ENCODE data around the gene SETD1A.

DNA sequence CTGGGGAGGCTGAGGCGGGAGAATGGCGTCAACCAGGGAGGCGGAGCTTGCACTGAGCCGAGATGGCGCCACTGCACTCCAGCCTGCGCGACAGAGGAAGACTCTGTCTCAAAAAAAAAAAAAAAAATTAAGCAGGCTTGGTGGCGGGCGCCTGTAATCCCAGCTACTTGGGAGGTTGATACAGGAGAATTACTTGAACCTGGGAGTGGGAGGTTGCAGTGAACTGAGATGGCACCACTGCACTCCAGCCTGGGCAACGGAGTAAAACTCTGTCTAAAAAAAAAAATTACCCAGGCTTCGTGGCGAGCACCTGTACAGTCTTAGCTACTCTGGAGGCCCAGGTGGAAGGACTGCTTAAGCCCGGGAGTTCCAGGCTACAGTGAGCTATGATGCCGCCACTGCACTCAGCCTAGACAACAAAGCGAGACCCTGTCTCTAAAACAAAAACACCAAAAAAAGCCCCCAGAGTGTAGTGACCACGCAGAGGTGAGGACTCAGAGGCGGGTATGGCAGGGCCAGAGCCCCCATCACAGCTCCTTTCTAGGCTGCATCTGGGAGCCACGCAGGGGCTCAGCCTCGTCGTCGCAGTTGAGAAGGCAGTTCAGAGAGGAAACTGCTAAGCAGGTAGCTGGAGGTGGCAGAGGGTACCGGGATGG, 1.0 kb downstream of the ZNF764 start:
- PRO-cap, 2 experiments: peak in 2 of 2 experiments; most common plus-strand start position 323 of the sequence (in 1); most common minus-strand start position 586 of the sequence (in 1)

DNA sequence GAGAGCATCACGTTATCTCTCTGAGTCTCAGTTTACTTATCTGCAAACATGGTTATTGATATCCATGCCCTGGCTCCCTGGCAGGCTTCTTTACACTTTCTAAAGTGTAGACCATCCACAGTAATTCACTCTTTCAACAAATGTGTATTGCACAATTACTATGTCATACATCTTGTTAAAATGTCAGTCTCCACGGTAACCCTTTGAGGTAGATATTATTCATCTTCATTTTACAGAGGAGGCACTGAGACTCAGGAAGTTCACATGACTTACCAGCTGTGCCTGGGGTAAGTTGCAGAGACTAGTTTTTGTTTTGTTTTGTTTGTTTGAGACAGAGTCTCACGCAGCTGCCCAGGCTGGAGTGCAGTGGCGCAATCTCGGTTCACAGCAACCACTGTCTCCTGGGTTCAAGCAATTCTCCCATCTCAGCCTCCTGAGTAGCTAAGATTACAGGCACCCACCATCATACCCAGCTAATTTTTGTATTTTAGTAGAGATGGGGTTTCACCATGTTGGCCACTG, 3.3 kb downstream of the ZNF688 start:
- PRO-cap, 2 experiments: peak in 2 of 2 experiments; most common plus-strand start position 334 of the sequence (in 2); most common minus-strand start position 141 of the sequence (in 1)

- PRO-cap, 2 experiments: no peak in any of the 2 experiments
Measured at GRCh38 chr16:30570597-30571313, 759 bp downstream of the ZNF688 start.

DNA sequence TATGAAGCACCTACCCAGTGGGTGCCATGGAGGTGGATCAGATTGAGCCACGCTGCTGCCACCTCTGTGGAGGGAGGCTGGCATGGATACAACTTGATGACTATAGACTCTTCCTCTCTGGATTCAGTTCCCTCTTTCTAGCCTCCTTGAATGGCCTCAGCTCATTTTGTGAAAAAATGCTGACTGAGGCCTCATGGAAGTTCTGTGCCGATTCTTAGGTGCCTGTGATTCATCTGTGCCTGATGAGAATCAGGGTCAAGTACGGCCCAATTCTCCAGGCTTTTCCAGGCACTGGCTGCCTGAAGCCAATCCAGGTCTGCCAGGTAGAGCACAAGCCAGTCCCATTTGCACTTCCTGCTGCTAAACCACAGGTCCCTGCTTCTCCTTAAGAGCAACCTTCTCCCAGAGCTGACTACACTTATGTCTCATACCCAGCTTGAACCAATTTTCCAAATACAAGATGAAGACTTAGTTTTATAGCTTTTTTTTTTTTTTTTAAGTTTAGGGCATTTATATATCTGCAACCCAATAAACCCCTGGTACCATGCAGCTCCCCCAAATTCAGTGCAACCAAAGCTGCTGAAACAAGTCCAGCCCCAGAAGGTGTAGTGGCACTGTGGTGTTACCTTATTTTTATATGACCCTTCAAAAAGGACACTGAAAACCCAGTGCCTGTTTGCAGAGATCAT, 7.2 kb downstream of the ZNF689 start:
- PRO-cap, 2 experiments: no peak in any of the 2 experiments

DNA sequence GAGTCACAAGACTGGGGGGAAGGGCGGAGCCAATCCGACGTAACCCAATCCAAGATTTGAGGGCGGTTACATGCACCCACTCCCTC, 143 bp upstream of the FBRS start:
- PRO-cap, 2 experiments: no peak in any of the 2 experiments

DNA sequence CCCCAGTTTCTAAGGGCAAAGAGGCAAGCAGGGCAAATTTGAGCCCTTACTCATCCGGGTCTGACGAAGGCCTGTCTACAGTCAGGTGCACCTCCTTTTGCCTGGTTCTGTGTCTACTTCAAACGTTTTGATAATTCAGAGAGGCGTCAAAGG, 2.2 kb downstream of the FBRS start:
- PRO-cap, 2 experiments: no peak in any of the 2 experiments

- PRO-cap, 2 experiments: no peak in any of the 2 experiments
Measured at GRCh38 chr16:30777133-30778113, 9.6 kb downstream of the ZNF629 start.

DNA sequence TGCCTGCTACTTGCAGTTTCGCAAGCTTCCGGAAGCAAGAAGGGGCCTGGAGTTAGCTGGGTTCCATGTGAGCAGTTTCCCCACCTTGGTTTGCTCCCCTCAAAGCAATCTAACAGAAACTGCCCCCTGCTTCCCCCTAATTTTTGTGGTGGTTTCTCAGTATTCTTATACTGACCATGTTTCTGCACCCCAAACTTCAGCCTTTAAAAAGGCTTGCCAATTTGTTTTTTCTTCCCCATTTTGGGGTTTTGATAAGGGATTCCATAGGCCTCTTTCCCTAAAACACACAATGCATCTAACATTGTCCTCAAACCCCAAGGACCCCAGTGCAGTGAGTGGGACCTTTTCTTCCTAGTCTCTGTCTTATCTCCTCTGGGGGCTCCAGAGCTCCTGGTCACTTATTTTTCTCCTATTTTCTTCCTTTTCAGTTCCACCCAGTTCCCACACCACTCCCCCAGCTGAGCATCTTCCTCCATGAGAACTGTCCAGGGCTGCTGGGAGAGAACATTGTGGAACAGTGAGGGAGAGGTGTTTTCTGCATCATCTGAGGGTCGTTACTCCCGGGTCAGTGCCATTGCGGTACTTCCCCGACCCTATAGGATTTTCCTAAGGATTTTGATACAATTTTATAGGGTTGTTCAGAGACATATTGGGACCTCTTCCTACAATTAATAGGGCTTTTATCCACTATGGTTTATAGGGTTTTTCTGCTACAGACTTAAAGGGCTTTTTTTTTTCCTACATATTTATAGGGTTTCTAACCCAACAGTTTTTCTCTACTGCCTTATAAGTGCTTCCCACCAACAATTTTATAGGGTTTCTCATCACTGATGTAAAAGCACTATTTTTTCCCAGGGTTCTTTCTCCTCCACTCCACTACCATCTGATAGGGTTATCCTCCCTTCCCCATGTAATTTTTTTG, 6.0 kb downstream of the ZNF629 start:
- PRO-cap, 2 experiments: peak in 2 of 2 experiments; most common minus-strand start position 333 of the sequence (in 2)

DNA sequence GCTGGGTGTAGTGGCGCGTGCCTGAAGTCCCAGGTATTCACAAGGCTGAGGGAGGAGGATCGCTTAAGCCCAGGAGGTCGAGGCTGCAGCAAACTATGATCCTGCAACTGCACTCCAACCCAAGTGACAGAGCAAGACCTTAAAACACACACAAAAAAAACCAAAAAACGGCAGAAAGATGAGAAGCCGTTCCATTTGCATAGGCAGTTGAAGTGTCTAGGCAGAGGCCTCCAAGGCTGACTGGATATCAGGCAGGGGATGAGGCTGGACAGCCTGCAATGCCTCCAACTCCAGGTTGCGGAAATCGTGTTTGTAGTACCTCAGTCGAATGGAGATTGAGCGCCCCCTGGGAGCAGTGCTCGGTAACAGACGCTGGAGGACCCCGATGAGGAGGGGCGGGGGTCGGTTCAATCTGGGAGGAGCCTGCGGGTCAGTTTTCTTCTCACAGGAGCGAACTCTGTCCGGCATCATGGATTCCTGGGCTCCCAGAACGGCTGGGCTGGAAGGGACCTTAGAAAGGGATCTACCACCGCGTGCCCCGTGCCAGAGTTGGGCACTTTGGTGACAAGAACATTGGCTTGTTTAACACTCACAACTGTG, 1.8 kb upstream of the FBXL19 start:
- PRO-cap, 2 experiments: no peak in any of the 2 experiments

- PRO-cap, 2 experiments: no peak in any of the 2 experiments
Measured at GRCh38 chr16:30937485-30937952, 11.3 kb upstream of the ORAI3 start.

DNA sequence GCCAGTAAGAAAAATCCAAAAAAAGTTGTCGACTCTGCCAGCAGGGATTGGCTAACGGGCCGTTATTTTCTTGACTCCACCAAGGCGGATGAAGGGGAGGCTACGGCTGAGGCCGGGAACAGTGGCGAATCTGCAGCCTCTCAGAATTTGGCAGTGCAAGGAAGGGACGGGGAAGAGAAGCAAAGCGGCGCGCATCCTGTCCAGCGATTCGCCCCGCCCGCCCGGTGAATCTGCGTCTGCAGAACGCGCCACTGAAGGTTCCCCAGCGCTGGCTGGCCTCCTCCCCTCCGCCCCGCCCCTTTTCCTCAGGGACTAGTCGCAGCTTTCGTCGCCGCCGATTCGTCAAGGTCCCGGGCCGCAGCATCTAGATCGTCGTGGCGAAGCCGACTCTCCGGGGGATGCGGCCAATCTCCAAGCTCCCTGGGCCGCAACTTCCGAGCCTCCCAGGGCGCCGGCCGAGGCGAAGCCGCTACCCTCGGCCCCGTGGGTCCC, at the start of gene SETD1A:
Gene SETD1A (plus strand): TSS at position 342 of the 492 bp plus-strand sequence.
- PRO-cap, 2 experiments: peak in 2 of 2 experiments; most common plus-strand start position 153 of the sequence (in 1); most common minus-strand start position 226 of the sequence (in 2)

GRCh38 chr16:30996062-30996855, 11.3 kb downstream of the HSD3B7 start:
- PRO-cap, 2 experiments: no peak in any of the 2 experiments

GRCh38 chr16:31062897-31063312, 11.1 kb downstream of the ZNF668 start:
- PRO-cap, 2 experiments: no peak in any of the 2 experiments

GRCh38 chr16:31147973-31148853, 1.7 kb downstream of the PRSS36 start:
- PRO-cap, 2 experiments: no peak in any of the 2 experiments

- PRO-cap, 2 experiments: no peak in any of the 2 experiments
Measured at GRCh38 chr16:31185072-31186156, 5.5 kb downstream of the FUS start.

DNA sequence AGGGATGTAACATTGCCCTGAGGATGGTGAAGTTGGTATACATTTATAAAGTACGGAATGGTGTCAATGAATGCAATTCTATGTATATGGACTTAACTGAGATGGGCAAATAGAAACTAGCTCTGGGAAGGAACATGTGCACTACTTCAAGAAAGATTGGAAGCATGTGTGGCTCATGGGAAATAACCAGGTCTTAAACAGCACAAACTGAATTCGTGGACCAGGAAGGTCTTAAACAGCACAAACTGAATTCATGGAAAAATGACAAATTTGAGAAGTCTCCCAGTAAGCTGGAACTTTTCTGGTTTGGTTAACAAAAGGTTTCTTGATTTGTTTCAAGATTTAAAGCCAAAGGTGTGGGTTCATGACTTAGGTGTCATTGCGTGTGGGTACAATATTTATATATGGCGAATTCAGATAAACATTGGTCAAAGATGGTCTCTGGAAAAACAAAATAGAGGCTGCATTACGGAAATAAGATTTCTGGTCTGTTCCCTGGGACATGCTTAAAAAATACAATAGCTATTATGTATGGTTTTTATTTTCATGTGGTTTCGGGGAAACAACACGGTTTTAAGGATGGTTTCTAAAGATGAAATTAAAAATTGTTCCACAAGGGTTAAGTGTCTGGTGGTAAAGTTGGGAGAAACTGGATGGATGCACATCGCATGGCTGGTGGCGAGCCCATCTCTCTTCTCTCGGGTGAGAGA, 7.5 kb downstream of the FUS start:
- PRO-cap, 2 experiments: no peak in any of the 2 experiments

- PRO-cap, 2 experiments: no peak in any of the 2 experiments
Measured at GRCh38 chr16:31214583-31215715, 1.0 kb downstream of the TRIM72 start.

GRCh38 chr16:31253510-31254002, 6.2 kb upstream of the ITGAM start:
- PRO-cap, 2 experiments: no peak in any of the 2 experiments

GRCh38 chr16:31331706-31332343, 23.2 kb upstream of the ITGAX start:
- PRO-cap, 2 experiments: no peak in any of the 2 experiments

GRCh38 chr16:31356812-31357847, 2.2 kb downstream of the ITGAX start:
- PRO-cap, 2 experiments: no peak in any of the 2 experiments